IMR-90 (cell line): ENCODE results near the gene GRHL3.

DNA sequence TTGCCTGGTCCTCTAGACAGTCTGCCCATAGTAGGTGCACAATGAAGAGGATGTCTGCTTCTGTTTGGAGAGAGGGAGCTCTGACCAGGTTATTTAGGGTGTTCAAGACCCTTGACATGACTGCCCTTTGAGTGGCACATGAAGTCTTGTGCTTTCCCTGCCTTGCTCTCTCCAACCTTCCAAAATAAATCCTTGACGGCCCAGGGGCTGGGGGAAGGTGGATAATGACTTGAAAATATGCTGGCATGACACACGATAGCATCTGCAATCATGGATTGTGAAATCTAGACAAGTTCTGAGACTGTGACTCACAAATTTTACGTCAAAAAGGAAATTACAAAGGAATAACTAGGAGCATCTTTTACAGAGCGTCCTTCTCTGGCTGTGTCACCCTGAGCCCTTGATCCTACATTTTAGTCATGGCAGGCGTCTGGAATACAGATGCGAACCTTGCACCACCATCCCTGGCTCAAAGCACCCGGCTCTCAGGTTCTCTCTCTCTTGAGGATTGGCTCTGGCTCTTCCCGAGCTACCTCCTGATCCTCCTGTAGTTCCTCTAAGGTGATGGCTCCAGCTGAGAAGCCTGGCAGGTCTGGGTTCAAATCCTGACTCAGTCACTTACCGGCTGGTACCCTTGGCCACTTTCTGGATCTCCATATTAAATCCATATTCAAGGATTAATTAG is 26.3 kb upstream of the ID3 start:
- RRBS = no CpG with 5 or more reads among the region's 9 CpGs
CAGE:
- cytosol, long polyA plus RNA = no peak
- long polyA plus RNA = no peak
- nucleus, long polyA plus RNA = no peak

- RRBS = no CpG with 5 or more reads among the region's 7 CpGs
CAGE:
- cytosol, long polyA plus RNA = no peak
- long polyA plus RNA = no peak
- nucleus, long polyA plus RNA = no peak
Measured at GRCh38 chr1:23760376-23761351, 17.4 kb downstream of the ELOA start.

- RRBS = 6% methylated on average over 20 of the region's 43 CpGs
CAGE:
- cytosol, long polyA plus RNA = no peak
- long polyA plus RNA = no peak
- nucleus, long polyA plus RNA = no peak
Measured at GRCh38 chr1:23867401-23868135, 522 bp downstream of the FUCA1 start.

DNA sequence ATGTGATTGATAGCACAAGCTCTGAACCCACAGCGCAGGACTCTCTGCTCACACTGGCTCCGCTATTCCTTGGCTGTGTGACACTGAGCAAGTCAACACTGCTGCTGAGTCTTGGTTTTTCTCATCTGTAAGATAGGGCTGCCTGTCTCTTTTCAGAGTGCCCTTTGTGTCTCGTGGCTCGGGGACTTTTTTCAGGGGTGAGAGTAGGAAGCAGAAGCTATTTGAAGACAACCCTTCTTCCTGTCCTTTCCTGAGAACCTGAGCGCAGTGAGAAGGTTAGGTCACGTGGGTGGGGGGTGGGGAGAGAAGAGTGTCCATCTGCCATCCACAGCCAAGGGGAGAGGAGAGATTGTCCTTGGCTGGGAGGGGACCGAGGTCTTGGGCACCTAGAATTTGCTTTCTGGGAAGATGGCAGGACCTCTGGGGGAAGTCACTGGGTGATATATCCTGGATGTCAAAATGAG is 2.3 kb downstream of the CNR2 start:
- RRBS = no CpG with 5 or more reads among the region's 7 CpGs
CAGE:
- cytosol, long polyA plus RNA = no peak
- long polyA plus RNA = no peak
- nucleus, long polyA plus RNA = no peak

GRCh38 chr1:23979147-23980200 is 653 bp downstream of the SRSF10 start:
- RRBS = 8% methylated on average over 14 of the region's 57 CpGs
CAGE:
- cytosol, long polyA plus RNA = no peak
- long polyA plus RNA = start-site peak on the minus strand at chr1:23979394-23980395, 406 and 825 reads in 2 replicates
- nucleus, long polyA plus RNA = no peak

DNA sequence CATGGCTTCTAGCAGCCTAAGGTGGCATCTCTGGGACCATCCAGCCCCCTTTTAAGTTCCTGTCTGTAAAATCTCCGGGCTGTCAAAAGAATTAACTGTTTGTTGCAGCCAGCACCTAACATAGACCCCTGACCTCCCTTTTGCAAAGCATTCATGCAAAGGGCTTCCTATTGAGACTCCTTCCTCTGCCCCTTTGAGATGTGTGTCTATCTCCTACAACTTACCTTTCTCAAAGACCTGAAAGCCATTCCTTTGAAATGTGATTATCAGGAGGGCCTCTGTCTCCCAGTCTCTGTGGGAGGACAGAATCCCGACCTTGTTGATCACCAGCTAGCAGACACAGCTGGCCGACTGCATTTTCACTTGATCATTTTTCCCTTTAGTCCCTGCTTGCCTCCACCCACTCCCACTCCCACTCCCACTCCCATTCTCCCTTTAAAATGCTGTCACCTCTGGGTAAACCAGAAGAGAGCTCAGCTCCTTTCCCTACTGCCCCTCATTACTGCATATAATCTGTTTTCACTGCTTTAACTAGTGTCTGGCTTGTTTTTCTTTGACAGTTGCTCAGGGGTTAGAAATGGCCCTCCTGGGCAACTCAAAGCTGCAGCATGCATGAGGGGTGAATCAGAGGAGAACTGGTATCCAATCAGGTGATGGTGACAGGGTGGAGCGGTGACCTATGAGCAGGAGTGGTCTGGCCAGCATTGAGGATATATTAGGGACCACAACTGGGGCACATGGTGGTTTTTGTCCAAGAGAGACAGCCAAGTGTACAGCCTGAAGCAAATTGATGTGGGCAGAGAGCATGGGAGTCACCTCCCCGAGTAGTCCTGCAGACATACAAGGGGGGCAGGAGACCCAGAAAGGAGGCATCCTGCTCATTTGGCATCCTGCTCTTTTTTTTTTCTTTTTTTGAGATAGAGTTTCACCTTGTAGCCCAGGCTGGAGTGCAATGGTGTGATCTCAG is 42.4 kb upstream of the SRSF10 start:
- RRBS = no CpG with 5 or more reads among the region's 5 CpGs
CAGE:
- cytosol, long polyA plus RNA = no peak
- long polyA plus RNA = no peak
- nucleus, long polyA plus RNA = no peak

GRCh38 chr1:24203289-24203785 is 16.2 kb upstream of the IFNLR1 start:
- RRBS = no CpG with 5 or more reads among the region's 11 CpGs
CAGE:
- cytosol, long polyA plus RNA = no peak
- long polyA plus RNA = no peak
- nucleus, long polyA plus RNA = no peak

GRCh38 chr1:24319016-24320211 is at the start of gene GRHL3:
Gene GRHL3 (plus strand): TSS chr1:24319357.
- RRBS = 5% methylated on average over 4 of the region's 24 CpGs
CAGE:
- cytosol, long polyA plus RNA = no peak
- long polyA plus RNA = no peak
- nucleus, long polyA plus RNA = no peak

DNA sequence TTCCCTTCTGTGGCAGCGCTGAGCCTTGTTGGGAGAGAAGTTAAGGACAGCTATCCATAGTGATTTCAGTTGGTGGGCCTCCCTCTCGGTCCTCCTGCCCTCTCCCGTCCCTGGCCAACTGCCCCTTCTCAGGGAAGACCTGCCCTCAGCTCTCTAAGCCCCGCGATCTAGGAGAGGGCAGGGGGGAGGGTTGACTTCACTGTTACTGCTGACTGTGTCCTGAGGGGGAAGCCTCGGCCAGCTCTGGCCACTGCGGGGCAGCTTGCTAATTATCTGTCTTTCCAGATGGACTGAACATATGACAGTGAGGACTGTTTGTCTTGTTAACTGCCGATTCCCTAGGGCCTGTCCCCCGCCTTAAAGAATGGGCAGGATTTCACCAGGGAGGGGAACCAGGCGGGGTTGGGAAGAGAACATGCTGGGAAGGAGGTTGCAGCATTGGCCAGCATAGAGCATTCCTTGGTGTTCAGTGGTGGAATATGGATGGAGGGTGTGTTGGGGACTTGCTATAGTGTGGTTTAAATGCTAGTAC is 22.8 kb downstream of the NIPAL3 start:
- RRBS = no CpG with 5 or more reads among the region's 10 CpGs
CAGE:
- cytosol, long polyA plus RNA = no peak
- long polyA plus RNA = no peak
- nucleus, long polyA plus RNA = no peak

DNA sequence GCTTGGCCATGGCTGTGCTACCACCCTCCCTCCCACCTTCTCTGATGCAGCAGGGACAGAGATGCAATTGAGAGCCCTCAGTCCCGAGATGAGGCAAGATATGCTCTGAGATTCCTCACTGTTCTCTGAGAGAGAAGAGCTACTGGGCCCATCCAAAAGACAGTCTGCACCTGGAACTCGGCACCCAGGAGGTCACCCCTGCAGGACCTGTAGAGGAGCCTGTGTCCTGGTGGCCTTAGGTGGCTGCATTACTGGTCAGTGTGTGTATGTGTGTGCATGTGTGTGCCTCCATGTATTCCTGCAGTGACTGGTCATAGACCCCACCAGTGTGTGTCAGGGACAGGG is 33.5 kb downstream of the NCMAP start:
- RRBS = no CpG with 5 or more reads among the region's 2 CpGs
CAGE:
- cytosol, long polyA plus RNA = no peak
- long polyA plus RNA = no peak
- nucleus, long polyA plus RNA = no peak

DNA sequence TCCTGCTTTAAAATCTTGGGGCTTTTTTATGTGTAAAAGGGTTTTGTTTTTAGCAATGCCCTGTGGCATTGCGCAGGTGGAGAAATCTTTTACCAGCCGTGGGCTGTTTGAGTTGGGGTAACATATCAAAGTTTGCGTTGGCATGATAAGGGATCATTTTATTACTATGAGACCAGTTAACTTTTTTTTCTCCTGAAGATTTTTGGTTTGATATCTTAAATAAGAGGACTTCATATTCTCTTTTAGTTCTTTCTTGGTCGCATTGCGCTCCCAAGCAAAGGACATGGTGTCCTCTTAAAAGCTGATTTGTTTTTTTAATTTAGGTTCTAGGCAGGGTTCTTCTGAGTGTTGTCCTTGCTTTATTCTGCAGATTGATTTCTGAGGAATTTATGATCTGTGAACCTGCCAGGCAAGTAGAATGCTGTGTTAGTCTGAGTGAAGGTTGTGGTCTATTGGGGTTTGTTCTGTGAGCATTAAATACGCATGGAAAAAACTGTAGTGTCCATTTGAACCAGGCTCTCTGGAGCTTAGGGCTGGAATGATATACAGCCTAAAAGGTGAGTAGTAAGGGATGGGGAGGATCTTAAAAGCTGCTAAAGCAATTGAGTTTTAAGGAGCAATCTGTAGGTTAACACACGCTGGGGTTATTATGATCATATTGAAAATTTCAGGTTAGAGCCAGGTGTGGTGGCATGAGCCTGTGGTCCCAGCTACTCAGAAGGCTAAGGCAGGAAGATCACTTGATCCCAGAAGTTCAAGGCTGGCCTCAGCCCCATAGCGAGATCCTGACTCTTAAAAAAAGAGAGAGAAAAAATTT is 12.4 kb downstream of the SRRM1 start:
- RRBS = no CpG with 5 or more reads among the region's 8 CpGs
CAGE:
- cytosol, long polyA plus RNA = no peak
- long polyA plus RNA = no peak
- nucleus, long polyA plus RNA = no peak

DNA sequence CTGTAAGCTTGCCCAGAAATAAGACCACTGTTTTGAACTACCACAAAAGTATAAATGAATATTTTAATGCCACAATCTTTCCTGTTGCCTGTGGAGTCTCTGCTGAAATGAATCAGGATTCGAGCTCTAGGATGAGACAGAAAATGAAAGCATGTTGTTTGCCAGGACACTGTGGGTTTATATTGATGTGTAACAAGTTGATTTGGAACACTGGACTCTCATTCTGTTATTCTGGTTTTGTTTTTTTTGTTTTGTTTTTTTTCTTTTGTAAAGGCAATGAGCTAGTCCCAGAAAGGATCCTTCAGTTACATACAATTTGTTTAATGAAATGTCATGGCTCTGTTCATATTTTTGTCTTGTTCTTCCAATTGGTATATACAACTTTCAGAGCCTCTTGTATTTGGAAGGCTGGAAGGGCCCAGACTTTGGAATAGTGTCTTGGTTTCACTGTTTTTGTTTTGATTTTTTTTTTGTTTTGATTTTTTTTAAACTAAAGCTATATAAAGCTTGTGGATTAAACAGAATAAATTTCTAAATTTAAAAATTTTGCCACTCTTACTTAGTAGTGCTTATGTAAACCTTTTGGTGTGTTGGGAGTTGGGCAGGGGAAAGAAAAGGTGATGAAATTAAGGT is 29.7 kb downstream of the SRRM1 start:
- RRBS = no CpG with 5 or more reads among the region's 1 CpG
CAGE:
- cytosol, long polyA plus RNA = no peak
- long polyA plus RNA = no peak
- nucleus, long polyA plus RNA = no peak

DNA sequence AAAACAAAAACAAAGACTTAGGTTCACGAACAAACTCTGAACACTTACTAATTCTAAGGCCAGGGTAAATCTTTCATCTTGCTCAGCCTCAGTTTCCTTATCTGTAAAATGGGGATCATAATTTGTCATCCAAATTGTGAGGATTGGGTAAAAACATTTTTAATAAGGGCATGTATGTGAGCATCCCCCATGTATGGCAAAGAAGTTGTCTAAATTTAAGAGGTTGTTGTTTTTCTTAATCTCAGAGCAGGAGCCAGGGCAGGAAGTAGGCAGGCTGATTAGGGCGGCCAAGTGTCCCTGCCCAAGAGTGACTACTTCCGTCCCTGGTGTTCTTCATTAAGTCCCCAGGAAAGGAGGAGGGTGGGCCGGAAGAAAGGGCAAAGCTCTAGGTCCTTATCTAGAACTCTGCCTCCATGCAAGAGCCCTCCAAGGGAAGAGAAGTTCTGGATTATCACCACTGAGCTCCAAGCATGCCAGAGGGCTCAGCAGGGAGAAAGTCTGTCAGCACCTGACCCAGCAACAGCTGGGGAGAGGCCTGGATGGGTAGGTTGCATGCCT is 49.9 kb upstream of the CLIC4 start:
- RRBS = no CpG with 5 or more reads among the region's 4 CpGs
CAGE:
- cytosol, long polyA plus RNA = no peak
- long polyA plus RNA = no peak
- nucleus, long polyA plus RNA = no peak

GRCh38 chr1:24727484-24728084 is 17.7 kb upstream of the CLIC4 start:
- RRBS = no CpG with 5 or more reads among the region's 8 CpGs
CAGE:
- cytosol, long polyA plus RNA = no peak
- long polyA plus RNA = no peak
- nucleus, long polyA plus RNA = no peak

GRCh38 chr1:24743369-24743703 is 1.9 kb upstream of the CLIC4 start:
- RRBS = no CpG with 5 or more reads among the region's 4 CpGs
CAGE:
- cytosol, long polyA plus RNA = no peak
- long polyA plus RNA = no peak
- nucleus, long polyA plus RNA = no peak

DNA sequence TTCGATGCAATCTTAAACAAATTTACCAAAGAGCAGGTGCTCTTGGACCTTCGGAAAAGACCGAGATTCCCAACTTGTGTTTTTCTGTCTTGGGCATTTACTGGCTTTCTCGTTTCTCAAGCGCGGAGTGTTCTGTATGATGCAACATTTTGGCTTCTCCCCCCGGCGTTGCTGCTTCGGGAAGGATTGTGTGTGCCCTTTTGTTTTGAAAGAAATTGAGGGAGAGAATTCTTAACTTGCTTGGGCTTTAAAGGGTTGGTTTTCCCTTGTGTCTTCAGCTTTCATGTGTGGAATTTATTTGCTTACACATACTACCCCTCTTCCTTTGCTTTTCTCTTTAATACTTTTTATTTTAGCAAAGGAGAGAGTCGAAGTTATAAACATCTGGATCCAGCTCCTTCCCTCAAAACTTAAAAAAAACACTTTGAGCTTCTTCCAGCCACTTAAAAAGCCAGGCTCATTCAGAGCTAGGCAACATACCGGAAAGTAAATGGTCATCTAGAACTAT is 953 bp downstream of the CLIC4 start:
- RRBS = no CpG with 5 or more reads among the region's 11 CpGs
CAGE:
- cytosol, long polyA plus RNA = no peak
- long polyA plus RNA = no peak
- nucleus, long polyA plus RNA = no peak

GRCh38 chr1:24897729-24898494 is 32.2 kb downstream of the RUNX3 start:
- RRBS = no CpG with 5 or more reads among the region's 13 CpGs
CAGE:
- cytosol, long polyA plus RNA = no peak
- long polyA plus RNA = no peak
- nucleus, long polyA plus RNA = no peak

DNA sequence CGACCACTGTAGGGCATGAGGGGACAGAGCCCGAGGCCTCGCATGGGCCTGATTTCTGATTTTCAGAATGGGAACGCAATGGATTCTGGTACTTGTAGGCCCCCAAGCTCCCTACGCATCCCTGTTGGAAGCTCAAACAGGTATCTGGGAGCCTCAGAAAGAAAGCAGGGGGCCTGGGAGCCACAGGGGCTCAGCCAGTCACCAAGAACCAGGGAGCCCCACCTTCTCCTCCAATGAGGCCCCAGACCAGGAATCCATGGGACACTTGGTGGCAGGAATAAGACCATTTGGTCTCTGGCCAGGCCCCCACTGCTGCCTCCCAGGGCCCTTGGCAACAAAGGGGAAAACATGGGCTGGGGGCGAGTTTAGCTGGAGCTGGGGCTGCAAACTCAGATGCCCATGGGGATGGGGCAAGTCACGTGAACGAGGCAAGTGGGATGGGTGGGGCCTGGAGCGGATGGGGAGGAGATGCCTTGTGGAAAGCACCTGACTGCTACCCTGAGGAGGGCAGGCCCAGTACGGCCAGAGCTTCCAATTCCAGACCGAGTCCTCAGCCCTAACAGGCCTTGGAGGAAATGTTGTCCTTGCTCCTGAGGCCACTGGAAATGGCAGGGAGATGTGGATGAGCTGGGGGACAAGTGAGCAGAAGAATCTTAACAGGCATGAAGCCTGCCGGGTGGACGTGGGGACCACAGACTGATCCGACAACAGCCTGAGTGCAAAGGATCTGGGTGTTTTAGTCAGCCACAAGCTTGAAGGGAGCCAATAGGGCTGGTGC is 19.4 kb downstream of the RUNX3 start:
- RRBS = no CpG with 5 or more reads among the region's 14 CpGs
CAGE:
- cytosol, long polyA plus RNA = no peak
- long polyA plus RNA = no peak
- nucleus, long polyA plus RNA = no peak

- RRBS = 39% methylated on average over 10 of the region's 24 CpGs
CAGE:
- cytosol, long polyA plus RNA = no peak
- long polyA plus RNA = no peak
- nucleus, long polyA plus RNA = no peak
Measured at GRCh38 chr1:24914169-24914564, 15.9 kb downstream of the RUNX3 start.

- RRBS = no CpG with 5 or more reads among the region's 15 CpGs
CAGE:
- cytosol, long polyA plus RNA = no peak
- long polyA plus RNA = no peak
- nucleus, long polyA plus RNA = no peak
Measured at GRCh38 chr1:24921980-24923117, 7.7 kb downstream of the RUNX3 start.